Skeletal muscle cell (primary cell): ENCODE results near the genes C2orf69, SGO2 and CASP10.

GRCh38 chr2:199469046-199469704 is 11.4 kb upstream of the SATB2 start:
- RRBS, result 27% methylated on average over 8 of the region's 40 CpGs

GRCh38 chr2:199659166-199659805 is 191.7 kb downstream of the FTCDNL1 start:
- RRBS, result 1% methylated on average over 18 of the region's 41 CpGs

- RRBS, result under 1% methylated on average over 15 of the region's 58 CpGs
These were observed at the start of gene C2orf69 for GRCh38 chr2:199910728-199911481. Gene C2orf69, plus strand, starts transcription at chr2:199911293.

DNA sequence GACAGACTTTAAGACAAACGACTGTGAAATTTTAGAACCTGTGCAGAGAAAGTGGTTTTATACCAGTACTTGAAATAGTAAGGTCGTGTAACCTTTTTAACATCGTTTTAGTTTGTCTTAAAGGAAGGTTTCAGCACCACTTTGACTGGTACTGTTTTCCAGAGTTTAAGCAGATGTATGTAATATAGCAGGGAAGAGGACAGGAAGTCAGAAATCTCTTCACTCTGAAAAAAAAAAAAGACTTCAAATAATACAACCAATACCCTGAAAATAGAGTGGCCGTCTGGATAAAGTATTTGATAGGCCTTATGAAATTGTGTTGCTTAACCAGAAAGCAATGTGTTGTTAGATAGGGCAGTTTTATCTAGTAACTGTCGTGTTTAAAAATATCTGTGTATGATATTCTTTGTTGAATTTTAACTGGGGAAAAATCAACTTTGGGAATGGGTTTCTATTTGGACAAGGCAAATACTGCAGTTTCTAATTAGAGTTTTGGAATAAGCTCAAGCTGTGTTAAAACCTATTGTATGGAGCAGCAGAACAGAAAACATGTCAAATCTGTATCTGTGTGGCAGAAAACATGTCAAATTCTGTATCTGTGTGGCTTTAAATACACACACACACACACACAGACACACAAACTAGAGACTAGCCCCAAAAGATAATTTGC is 1.7 kb downstream of the SPATS2L start:
- RRBS, result no CpG with 5 or more reads among the region's 5 CpGs

DNA sequence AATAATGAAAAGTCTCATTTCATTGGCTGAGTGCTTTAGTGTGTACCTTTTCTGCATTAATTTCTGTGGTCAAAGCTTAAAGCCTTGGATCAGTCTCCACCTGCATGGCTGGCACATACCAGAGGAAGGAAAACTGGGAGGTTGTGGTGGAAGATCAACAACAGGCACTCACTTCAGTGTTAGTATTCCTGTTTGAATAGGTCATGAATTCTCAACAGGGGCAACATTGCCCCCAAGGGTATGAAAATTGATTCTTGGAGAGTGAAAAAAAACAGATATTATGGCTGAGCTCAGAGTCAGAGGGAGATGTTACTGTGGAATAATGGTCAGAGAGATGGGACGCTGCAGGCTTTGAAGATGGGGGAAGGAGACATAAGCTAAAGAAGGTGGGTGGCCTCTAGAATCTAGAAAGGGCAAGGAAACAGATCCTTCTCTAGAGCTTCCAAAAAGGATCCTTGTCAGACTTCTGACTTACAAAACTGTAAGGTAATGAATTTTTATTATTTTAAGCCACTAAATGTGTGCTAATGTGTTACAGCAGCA is 57.3 kb downstream of the SPATS2L start:
- RRBS, result no CpG with 5 or more reads among the region's 1 CpG

- RRBS, result no CpG with 5 or more reads among the region's 4 CpGs
These were observed 70.6 kb downstream of the SPATS2L start for GRCh38 chr2:200377167-200377452.

GRCh38 chr2:200383793-200384100 is 77.3 kb downstream of the SPATS2L start:
- RRBS, result no CpG with 5 or more reads among the region's 2 CpGs

- RRBS, result no CpG with 5 or more reads among the region's 8 CpGs
These were observed 33.1 kb downstream of the KCTD18 start for GRCh38 chr2:200476764-200477154.

DNA sequence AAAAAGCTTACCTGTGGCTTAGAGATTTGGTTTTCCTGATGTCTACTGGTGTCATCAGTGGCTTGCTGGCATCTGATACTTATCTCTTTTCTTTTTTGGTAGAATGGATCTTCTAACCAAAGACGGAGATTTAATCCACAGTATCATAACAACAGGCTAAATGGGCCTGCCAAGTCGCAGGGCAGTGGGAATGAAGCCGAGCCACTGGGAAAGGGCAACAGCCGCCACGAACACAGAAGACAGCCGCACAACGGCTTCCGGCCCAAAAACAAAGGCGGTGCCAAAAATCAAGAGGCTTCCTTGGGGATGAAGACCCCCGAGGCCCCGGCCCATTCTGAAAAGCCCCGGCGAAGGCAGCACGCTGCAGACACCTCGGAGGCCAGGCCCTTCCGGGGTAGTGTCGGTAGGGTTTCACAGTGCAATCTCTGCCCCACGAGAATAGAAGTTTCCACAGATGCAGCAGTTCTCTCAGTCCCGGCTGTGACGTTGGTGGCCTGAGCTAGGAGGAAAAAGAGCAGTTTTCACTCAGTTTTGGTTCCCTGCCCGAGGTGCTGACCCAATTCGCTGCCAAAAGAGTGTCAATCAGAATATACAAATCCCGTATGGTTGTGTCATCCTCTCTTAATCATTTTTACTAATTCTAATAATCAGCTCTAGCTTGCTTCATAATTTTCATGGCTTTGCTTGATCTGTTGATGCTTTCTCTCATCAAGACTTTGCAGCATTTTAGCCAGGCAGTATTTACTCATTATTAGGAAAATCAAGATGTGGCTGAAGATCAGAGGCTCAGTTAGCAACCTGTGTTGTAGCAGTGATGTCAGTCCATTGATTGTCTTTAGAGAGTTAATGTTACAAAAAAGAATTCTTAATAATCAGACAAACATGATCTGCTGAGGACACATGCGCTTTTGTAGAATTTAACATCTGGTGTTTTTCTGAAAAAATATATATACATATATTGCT is 32.1 kb downstream of the KCTD18 start:
- RRBS, result 62% methylated on average over 11 of the region's 24 CpGs

DNA sequence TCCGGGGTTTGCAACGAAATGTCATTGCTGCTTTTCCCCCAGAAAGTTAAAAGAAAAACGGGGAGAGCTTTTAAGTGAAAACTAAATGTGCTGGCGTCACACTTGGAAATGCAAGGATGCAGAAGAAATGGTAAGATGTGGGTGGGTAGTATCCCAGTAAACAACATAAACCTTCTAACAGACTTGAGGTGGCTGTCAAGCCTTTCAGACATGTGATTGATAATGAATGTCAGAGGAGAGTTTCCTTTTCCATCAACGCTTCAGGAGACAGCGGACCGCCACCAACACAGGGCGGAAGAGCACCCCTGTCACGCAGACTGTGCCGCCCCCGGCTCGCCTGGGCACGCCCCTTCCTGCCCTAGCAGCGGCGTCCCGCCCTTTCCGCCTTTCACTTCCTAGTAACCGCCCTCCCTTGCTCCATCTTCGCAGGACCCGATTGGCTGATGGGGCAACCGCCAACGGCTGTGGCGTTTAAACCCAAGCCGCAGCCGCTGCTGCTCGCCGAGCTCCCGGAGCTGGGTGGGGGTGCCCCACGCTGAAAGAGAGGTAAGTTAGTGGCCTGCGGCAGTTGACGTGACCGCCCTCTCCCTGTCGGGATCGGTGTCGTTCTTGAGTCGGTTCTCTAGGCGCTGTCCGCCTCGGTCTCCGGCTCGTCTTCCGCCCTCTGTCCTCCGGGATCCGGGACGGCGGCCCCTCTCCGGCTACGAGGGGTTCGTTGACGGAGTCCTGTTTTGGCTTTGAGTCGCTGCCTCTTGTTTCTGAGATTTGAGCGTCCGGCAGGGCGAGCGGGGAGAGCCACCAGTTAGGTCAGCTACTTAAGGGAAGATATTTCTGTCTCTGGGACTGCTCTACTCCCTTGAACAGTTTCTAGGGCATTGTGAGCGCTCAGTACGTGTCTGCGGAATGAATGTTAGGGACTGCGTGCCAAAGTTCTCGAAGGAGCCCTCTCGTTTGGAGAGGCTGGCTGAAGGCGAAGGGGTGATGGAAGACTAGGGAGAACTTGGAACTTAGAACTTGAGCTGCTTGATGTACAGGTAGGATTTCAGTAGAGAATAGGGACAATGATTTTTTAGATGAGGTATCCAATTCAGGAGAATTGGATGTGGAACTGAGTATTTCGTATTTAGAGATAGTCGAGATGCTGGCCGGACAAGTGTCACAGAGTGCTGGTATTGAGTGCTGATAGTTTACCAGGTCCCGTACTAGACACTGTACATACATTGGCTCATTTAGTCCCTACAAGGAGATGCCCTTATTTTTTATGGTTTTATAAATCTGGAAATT is at the start of gene SGO2:
Gene SGO2, plus strand, starts transcription at position 501 of the 1,284 bp plus-strand sequence.
- RRBS, result 1% methylated on average over 7 of the region's 66 CpGs

DNA sequence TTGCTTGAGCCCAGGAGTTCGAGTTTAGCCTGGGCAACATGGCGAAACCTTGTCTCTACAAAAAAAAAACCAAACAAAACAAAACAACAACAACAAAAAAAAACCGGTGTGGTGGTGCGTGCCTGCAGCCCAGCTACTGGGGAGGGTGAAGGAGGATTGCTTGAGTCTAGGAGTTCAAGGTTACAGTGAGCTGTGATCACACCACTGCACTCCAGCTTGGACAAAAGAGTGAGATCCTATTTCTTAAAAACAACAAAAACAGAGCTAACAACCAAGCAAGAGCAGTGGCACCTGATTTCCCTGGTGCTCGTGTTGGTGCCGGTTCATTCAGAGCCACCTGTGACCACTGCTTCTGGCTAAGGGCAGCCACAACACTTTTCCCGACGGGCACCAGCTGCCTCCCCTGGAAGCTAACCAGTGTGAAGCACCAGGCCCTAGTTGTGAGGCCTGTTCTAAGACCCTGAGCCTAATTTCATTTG is 1.3 kb downstream of the AOX1 start:
- RRBS, result 50% methylated on average over 2 of the region's 8 CpGs

DNA sequence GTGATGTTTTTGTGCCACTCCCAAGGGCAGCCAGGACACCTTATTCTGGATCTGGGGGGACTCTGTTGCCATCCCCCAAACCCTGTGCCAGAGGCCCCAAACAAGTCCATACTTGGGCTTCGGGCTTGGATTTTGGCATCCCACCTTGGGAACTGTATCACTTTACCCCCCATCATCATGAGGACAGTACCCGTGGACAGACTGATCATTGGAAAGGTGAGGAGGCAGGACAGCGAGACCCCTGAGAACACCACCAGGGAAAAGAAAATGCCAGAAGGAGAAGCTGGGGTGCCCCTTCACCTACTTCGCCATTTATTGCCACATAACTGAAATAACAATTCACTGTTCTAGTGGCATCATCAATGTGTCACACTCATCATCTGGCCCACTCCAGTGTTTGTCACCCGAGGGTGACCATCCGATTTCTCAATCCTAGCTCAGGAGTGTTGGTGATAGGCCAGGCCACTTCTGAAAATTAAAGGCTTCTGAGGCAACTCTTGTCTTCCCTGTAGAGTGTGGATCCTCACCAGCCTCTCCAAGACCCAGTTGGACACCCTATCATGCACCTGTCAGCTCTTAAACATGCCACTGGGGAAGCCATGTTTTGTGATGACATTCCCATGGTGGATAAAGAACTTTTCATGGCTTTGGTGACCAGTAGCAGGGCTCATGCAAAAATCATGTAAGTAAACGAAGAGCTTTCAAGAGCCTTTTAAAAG is 63.0 kb upstream of the BZW1 start:
- RRBS, result no CpG with 5 or more reads among the region's 7 CpGs

- RRBS, result no CpG with 5 or more reads among the region's 3 CpGs
These were observed 46.2 kb upstream of the BZW1 start for GRCh38 chr2:200765363-200766080.

DNA sequence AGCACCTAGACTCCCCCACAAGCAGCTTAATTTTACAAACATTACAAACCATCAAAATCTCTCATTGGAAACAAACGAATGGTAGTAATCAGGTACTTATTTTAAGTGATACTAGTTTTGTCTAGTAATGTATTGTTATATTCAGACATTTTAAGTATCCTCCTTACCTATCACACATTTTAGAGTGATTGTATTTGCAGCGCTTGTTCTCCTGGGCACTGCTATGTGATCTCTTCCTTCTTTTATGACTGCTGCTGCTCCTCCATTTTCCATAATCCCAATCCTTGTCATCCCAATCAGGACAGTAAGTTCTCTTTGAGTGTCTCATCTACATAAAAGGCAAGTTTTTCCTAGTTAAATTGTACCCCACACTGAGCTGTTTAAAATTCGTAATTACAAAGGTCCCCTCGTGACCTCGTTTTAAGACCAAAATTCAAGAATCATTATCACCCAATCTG is 2.9 kb downstream of the CLK1 start:
- RRBS, result no CpG with 5 or more reads among the region's 5 CpGs

DNA sequence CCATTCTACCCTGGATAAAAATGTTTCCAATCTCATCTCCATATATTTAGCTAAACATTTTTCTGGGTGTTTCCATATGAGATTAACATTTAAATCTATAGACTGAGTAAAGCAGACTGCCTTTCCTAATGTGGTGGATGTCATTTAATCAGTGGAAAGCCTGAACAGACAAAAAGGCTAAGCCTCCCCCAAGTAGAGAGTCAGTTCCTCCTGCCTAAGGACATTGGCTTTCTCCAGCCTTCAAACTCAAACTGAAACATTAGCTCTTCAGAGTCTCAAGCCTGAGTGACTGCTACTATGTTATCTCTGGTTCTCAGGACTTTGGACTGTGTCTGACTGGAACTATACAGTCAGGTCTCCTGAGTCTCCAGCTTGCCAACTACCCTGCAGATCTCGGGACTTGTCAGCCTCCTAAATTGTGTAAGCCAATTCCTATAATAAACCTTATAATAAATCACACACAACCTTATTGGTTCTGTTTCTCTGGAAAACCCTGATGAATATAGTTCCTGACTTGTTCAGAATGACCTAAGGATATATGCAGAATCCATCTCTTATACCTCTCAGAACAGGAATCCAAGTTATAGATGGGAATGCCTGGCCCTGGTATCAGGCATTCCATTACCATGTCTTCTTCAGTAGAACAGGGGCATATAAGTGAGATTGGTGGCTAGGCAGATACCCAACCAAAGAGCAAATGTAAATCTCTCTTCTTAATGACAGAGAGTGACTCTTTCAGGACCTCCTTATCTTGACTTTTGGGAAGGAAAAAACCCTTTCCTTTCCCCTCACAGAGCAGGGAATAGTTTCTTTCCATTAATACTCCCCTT is 12.5 kb downstream of the HYCC2 start:
- RRBS, result no CpG with 5 or more reads among the region's 1 CpG

DNA sequence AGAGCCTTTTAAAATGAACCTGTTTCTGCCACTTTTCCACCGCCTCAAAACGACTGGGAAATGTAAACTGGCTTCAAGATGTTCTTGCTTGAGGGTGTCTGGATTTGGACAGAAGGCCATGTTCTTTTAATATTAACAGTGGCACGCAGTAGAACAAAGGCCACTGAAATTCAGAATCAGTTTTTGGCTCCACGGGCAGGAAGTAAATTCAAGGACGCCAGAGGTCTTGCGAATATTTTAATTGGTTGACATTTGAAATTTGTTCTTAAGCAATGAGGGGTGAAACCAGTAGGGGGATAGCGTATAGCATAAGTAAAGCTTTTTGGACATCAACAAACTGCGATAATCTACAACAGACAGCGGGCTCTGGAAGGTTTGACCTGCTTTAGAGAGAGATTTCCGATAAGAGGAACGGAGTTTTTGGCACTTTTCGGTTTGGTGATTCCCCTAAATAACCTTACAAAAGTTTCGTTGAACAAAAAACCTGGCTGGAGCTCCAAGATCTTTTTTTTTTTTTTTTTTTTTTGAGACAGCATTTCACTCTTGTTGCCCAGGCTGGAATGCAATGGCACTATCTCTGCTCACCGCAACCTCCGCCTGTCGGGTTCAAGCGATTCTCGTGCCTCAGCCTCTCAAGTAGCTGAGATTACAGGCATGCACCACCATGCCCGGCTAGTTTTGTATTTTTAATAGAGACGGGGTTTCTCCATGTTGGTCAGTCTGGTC is 1.4 kb downstream of the CFLAR start:
- RRBS, result no CpG with 5 or more reads among the region's 20 CpGs

GRCh38 chr2:201134543-201135075 is 18.6 kb downstream of the CFLAR start:
- RRBS, result no CpG with 5 or more reads among the region's 1 CpG

GRCh38 chr2:201157453-201158878 is 25.0 kb upstream of the CASP10 start:
- RRBS, result no CpG with 5 or more reads among the region's 9 CpGs

DNA sequence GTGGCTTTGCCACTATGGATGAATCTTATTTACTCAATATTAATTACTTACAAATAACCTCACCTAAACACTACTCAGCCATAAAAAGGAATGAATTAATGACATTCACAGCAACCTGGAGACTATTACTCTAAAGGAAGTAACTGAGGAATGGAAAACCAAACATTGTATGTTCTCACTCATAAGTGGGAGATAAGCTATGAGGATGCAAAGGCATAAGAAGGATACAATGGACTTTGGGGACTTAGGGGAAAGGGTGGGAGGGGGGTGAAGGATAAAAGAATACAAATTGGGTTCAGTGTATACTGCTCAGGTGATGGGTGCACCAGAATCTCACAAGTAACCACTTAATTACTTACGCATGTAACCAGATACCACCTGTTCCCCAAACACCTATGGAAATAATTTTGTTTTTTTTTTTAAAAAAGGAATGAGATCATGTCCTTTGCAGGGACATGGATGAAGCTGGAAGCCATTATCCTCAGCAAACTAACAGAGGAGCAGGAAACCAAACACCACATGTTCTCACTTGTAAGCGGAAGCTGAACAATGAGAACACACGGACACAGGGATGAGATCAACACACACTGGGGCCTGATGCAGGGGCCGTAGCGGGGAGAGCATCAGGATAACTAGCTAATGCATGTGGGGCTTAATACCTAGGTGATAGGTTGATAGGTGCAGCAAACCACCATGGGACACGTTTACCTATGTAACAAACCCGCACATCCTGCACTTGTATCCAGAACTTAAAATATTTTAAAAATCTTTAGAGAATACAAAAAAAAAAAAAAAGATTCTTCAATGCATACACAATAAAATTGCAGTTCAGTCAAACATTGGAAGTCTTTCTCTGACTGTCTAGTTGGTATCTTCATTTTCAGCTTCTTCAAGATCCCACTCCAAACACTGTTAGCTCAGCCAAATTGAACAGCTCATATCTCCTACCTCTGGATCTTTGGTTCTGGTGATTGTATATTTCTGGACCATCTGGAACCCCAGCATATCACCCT is 11.7 kb upstream of the CASP10 start:
- RRBS, result no CpG with 5 or more reads among the region's 7 CpGs

GRCh38 chr2:201182654-201183841 is at the start of gene CASP10:
Gene CASP10, plus strand, starts transcription at chr2:201183141.
- RRBS, result no CpG with 5 or more reads among the region's 15 CpGs